Peritoneum (tissue), 1 donor: ENCODE measurements around a stretch of chr14.

- PRO-cap: no peak
Observed at GRCh38 chr14:90265916-90267061, 9.9 kb downstream of the PSMC1 start.

- PRO-cap: no peak
Observed at GRCh38 chr14:90517483-90517693, 120.6 kb downstream of the CALM1 start.

DNA sequence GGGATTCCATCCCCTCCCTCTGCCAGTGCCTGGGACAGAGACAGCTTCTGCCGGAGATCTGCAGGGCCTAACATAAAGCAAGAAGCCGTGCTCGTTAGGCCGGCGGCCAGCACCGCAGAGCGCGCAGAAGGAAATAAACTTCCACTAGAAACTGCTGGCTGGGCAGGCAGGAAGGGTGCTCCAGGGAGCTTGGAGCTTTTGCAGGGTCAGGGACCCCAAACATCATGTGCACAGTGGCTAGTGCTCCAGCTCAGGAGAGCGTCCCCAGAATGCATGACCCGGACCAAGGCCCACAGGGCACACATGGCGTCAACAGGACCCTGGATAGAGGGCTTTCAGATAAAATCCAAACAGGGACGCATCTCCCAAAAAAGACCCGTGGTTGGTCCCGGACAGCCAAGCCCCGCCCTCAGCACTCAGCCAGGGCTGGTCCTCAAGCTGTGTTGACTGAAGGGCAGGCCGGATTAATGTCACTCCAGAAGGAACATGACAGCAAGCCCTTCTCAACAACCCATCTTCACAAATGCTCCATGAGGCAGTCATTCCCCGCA, 121.3 kb downstream of the CALM1 start:
- PRO-cap: no peak

DNA sequence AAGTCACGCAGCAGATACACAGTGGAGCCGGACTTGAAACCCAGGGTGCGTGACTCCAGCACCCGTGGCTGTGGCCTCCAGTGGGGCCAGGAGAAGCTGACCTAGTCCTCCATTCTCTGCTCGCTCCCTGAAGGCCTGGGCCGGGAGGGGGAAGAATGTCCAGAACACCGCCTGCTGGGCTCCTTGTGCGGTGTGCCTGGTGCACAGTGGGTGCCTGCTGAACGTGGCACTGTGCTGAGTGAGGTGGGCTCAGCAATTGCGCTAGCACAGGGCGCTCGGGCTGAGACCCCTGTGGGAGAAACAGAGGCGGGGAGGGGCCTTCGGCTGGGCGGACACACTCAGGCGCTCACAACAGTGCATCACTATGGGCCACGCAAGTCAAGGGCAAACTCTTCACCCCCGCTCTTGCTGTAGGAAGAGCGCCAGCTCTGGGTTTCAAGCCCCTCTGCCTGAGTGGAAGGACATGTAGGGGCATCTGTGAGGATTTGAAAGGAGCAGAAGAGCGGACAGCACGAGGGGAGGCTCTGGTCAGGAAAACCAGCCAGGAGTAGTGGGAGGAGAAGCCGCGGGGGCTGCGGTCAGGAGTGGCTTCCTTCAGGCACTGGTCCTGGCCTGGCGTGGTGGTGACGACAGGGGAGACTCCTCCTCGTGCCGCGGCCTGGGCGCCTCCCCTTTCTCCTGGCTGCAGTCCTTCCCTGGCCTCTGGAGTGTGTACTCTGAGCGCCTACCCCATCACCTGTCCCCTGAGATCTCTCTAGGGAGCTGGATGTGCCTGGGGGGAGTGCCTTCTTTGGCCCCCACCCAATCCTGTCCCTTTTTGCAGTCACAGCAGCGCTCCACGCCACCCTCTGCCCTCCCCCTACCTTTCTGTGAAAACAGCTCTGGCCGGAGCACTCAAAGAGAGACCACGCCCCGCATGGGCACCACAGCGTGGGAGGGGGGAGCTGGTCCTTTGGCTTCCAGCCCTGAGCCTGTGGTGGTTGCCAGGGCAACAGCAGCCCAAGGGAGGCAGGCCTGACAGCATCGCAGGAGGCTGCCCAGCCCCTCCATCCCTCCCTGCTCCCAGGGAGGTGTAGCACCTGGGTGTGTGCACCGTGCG, 125.6 kb downstream of the CALM1 start:
- PRO-cap: no peak

DNA sequence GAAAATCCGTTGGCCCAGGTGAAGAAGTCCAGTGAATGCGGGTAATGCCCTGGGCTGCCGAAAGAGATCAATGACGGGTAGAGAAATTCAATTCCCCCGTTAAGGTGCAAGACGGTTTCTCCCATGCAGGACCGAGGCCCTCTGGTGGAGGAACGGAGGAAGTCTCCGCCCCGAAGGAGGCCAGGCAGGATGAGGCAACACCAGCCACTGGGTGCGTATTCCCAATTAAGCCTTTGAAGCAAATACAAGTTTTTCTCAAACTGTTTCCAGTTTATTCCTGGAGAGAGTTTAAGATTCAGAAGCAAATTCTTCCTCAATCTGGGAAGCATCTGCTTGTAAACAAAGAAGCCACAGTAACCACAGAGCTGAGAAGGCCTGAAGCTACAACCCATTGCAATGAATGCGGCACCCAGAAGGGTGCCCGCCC, 118.6 kb downstream of the TTC7B start:
- PRO-cap: no peak

DNA sequence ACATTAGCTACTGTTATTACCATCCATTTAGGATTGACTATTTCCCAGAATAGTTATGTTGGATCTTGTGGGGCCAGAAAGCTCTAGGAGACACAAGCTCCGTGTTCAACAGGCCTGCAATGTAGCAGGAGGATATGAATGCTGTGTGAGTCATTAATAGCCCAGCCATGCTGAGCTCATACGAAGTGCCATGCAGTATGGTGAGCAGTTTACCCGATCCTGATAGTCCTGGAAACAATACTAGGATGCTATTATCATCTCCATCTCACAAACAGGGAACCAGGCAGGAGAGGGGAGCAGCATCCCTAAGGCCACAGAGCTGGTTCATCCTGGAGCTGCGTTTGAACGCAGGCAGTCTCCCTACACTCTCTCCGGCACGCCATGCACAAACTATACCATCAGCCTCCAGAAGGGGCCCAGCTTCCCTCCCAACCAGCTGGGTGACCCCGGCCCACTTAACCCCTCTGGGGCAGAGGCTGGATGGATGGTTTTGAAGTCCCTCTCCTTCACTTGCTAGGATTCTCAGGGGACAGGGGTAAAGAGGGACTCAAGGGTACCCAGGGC, 20.5 kb downstream of the TTC7B start:
- PRO-cap: no peak

GRCh38 chr14:91119794-91120466, 6.1 kb downstream of the DGLUCY start:
- PRO-cap: no peak

DNA sequence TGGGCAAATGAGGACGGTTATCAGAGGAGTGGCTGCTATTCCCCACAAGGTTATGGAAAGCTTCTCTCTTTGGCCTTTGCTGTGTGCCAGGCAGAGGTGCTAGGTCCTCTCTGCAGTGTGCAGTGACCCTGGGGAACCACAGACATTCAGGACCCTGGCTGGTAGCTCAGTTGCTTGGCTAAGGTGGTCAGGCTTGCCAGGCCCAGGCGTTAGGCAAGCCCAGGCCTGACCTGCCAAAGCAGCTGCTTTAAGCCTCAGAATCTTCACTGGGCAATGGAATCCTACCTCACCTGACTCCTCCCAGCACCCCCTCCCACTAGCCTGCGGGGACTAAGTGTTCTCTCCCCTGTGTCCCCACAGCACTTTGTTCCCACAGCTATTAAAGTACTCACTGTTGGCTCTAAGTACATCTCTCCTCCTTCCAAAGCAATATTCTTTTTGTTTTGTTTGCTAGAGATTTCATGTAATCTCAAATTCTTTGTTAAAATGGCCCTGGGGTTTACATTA, 44.2 kb downstream of the DGLUCY start:
- PRO-cap: no peak

- PRO-cap: no peak
Observed at GRCh38 chr14:91220545-91221498, 23.7 kb downstream of the GPR68 start.

DNA sequence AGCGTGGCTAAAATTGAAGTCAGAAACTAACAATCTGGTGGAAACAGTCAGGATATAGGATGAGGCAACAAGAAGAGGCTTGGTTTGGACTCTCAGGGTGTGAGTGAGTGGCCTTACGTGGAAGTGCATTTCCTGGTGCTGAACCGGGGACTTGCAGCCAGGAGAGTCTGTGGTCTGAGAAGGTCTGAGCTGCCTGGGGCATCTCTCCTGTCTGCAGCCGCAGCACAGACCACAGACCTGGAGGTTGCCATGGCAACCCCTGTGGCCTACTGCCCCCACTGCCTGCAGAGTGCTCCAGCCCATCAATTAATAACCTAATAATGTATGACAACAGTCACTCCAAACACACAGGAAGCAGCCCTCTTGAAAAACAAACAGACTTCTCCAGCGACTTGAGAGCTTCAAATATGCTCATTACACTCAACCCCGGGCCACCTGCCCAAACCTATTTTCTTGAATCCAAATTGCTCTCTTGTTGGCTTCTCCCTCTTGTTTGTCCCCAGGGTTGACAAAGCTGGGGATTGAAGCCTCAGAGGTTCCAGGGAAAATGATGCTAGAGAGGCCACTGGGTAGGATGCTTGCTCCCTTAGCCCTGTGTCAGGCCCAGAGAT, 5.7 kb upstream of the GPR68 start:
- PRO-cap: no peak

DNA sequence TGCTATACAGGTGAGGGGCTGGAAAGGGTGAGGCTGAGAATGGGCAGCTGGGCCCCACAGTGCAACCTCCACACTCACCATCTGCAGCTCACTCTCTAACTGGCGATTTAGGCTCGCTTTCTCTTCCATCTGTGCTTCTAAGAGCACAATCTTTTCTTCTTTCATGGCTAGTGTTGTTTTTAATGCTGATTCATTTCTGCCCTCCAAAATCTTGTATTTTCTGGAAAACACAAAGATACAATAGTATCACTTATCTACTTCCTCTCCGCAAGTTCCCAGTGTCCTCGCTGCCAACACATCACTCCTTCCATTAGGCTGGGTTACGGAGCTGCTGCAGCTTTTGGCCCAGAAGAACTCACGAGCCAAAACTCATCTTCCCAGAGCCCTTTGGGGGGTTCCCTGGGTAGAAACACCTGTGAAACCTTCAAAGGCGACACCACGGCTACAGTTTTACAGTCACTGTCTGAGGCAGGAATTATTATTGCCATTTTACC, 63.8 kb upstream of the GPR68 start:
- PRO-cap: no peak

GRCh38 chr14:91324667-91325087, 80.2 kb upstream of the GPR68 start:
- PRO-cap: no peak

DNA sequence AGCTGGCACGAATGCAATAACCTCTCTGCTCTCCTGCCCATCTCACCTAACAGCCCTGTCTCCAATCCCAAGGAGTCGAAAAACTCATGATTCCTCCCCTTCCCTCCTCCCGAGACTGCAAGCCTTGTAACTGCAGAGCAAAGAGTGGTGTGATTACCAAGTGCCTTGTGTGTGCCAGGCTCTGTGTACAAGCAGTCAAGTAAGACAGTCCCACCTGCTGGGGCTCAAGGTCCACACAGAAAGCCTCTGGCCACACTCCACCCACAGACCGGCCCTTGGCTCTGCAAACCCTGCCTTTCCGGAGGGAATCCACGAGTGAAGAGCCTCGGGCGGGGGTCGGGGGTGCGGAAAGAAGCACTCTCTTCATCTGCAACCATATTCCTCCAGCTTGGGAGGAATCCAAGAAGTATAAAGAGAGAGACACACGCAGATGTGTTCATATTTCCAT, 84.9 kb downstream of the CCDC88C start:
- PRO-cap: no peak

DNA sequence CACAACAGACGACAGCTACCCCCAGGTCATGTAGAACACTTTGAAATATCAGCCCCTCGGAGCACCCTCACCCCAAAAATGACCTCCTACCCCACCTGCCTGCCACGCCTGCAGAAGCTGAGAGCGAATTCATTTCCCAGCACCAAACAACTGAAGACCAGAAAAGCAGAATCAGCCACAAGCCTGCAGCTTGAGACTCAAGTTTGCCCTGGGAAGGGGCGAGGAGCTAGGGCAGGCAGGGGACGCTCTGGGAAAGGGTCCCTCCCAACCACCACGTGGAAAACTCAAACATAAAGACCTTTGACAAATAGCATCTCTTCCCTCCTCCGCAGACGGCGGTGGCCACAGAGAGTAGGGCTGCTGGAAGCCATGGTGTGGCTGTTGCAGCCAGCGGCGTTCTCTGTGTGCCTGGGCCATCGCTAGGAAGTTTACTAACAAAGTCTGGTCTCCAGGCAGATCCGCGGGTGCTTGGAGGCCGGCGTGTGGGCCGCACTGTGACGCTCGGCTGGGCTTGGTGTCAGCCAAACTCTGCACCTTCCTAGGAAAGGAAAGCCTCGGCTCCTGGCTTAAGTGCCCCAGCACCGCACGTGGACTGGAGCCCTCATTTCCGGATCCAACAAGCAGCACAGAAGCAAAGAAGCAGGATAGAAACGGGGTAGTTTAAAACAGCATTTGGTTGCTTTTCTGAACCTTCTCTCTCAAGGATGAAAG, 65.6 kb downstream of the CCDC88C start:
- PRO-cap: no peak

DNA sequence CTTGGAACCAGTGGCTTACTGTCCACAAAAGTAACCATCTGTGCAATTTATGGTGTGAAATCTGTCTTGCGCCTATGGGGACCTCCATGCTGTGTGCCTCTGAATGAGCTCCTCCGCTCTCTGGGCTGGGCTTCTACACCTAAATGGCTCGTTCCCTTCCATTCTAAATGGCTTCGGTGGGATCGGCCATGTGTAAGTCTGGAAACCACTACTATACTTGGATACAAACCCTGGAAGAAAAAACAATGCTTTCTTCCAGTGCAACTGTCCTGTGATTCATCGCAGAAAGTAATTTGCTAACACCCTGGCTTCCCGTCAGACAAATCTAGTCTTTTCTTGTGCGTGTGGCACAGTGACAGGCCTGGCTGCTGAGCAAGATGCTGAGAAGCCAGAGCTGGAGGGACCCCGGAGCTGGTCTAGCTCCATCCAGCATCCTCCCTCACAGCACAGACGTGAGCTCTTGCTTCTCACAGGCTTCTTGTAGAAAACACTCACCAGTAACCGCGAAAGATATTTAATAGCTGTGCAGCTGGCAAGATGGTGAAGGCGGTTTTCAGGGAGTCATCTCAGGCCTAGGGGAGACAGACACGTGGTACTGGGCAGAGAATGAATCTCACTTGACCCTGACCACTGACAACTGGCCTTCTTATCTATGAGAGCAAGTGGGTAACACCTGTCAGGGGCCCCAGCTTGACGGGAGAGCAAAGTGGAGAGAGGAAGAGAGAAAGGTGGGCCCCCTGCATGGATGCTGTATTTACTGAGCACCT, 63.5 kb downstream of the CCDC88C start:
- PRO-cap: no peak

DNA sequence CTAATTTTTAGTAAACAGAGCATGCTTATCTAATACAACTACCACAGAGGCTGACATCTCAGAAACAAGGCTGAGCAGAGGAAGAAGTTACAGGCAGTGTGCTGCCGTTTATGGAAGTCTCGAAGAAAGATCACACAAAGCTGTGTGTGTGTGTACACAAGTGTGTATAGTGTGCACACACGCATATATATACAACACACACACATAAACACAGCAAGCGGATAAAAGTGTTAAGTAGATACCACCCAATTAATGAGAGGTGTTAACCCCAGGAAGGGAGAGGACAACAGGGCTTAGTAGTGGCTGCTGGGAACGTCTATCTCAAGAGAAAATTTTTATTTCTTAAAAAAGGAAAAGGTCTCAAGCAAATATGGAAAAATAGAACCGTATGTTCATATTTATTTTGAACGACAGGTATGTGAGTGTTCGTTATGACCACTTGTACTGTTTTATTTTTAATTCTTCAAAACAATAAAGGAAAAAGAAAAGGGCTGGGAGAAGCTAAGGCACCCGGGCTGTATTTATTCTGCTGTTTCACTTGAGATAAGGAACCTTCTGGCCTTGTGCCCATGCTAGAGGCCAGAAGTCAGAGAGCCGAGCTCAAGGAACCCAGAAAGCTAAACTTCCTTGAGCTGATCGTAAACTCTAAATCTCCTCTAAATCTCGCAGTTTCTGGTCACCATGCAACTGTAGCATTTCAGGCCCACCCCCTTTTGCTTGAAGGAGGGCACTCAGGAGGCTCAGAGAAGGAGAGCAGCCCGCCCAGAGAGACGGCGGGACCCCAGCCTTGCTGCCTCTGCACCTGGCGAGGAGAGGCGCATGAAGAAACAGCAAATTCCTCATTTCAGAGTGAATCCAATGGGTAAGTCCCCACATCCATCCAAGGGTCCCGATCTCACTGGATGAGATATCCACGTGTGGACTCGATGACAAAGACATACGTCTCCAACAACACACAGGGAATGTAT, 15.0 kb downstream of the CCDC88C start:
- PRO-cap: no peak

DNA sequence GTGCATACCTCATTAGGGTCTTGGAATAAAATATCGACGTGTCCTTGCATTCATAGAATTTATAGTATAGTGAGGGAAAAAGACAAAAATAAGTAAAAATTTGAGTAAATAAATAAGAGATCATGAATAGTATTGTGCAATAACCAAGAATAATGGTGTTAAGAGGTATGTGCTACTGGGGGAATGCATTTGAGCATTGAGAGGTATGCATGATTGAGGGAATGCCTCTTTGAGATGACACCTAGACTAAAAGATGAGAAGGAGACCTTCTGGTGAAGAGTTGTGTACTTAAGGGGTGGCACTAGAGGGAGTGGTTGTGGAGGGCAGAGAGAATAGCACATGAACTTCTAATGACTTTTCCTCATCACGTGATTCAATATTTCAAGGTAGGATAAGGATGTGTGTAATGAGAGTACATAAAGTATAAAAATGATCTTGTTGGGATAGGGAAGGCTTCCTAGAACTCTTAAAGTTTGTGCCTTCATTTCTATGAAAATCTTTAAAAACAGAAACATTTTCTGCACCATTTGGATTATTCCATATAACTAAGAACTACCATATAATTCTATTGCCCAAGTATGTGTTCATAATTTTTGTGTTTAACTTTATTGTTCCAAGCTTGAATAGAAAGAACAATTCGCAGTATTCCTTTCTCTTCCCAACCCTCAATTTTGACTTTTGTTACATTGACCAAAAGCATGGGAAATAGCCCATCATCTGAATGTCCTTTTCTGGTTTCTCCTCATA, 19.0 kb upstream of the CATSPERB start:
- PRO-cap: no peak

DNA sequence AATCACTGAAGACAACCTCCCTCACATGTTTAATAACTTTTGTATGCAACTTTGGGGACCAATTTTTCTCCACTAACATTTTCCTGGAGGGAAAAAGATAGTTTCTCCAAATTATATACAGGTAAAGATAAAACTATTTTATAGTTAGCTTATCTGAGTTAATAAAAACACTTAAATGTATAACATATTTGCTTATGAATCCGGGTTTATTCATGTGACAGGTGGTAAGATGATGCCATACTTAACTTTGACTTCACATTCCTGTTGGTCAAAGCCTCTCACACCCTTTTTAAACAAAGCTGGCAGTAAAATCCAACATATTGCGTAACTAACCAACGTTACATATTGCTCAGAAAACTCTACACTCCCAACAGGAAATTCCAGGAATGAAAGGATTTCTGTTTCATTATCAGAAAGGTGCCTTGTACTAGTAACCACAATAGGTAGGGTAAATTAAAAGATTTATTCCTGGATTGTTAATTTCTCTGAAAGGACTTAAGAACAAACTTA, 23.6 kb upstream of the CATSPERB start:
- PRO-cap: no peak

DNA sequence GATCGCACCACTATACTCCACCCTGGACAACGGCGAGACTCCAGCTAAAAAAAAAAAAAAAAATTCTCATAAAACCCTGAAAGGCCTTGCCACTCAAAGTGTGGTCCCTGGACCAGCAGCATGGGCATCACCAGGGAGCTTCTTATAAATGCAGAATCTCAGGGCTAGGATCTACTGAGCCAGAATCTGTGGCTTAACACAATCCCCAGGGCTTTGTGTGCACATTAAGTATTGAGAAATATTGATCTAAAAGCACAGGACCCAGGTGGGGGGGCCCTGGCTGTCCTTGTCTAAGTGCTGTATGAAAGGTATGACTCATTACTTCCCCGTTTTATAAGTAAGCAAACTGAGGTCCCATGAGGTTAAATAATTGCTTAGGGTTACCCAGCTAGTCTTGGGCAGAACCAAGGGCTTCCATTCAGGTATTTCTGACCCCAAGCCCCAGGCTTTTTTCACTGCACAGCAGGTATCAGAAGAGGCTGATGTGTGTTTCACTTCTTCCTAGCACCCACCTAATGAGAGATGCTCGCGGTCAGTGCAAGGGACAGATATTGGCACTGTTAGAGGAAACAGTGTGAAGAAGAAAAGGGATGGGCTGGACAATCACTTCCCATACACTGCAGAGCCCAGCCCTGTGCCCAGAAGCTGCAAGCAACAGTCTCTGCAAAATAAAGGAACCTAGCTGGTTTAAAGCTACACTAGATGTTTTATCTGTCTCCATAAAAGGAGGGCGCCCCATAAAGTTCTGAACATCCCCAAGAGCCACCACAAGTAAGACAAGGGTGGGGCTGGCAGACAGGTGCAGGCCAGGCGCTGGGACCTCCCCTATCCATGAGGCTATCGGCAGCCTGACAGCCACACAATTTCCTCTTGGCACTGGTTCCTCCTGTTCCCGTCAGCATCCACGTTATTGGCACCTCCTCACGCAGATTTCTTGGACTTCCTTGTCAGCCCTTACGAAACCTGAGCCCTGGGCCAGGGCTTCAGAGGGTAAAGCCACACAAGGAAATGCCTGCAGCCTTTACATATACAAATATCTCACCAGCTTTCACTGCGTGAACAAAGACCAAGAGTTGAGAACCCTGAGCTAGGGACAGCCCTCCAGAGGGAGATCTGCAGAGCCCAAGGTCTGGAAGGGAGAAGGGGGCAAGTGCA, 4.8 kb upstream of the TC2N start:
- PRO-cap: no peak

- PRO-cap: no peak
Observed at GRCh38 chr14:92004230-92004907, 35.5 kb downstream of the TRIP11 start.